ENCODE measurements around a stretch of chr17.

GRCh38 chr17:199865-200628 lies 18.6 kb upstream of the DOC2B start:
- RRBS, result no CpG with 5 or more reads among the region's 14 CpGs

- RRBS, result no CpG with 5 or more reads among the region's 8 CpGs
Measured at GRCh38 chr17:216056-216359, 34.6 kb upstream of the DOC2B start.

- RRBS, result no CpG with 5 or more reads among the region's 18 CpGs
Measured at GRCh38 chr17:304323-304907, 48.2 kb downstream of the RPH3AL start.

DNA sequence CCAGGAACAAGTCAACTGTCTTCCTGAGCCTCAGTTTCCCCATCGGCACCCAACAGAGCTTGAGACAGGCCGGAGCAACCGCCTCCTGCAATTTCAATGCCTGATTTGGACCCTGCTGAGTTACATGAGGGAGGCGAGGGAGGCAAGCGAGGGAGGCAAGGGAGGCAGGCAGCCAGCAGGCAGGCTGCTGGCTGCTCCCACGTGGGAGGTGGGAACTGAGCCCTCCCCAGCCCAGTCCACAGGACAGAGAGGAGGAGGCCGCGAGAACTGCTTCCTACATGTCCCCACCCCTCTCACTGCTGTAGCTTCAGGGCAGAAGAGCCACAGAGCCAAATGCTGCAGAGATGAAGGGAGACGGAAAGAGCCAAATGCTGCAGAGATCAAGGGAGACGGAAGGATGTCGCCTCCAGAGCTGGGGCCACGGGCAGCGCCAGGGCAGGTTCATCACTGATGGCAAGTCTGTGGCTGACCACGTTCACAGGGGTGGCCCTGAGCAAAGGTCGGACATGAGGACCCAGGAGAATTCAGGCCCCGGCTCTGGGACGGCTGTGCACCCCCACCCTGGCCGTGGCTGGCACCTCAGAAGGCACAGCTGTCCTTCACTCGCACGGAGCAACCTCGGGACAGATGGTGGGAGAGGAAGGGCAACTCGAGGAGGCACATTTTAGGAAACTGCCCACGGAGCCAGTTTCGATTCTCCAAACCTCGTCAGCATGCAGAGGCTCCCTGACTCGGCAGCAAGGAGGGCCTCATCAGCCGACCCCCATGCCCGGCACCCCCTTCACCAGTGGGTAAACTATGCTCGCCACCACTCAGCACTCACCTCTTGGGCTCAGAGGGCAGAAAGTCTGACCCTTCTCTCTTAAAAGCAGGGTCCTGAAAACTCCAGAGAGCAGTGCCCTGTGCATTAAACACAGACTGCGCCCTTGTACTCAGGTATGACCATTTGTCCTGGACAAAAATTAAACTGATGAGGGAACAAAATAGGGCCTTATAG lies 21.4 kb downstream of the RPH3AL start:
- RRBS, result no CpG with 5 or more reads among the region's 30 CpGs

DNA sequence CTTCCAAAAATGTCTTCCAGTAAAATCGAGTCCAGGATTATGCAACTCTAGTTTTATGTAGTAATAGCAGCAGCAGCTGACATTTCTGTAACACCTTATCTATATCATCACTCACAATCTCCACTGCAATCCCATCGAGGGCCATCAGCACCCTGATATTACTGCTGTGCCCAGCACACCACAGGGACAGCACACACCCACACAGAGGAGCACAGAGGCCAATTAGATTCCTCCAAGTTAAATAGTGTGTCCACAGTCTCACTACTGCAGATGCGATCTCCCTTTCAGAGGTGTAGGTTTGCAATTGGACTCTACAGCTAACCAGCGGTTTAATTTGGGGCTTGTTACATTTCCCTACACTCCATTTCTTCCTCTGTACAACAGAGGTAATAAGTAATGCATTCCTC lies 2.9 kb downstream of the RPH3AL start:
- RRBS, result no CpG with 5 or more reads among the region's 4 CpGs

- RRBS, result no CpG with 5 or more reads among the region's 16 CpGs
Measured at GRCh38 chr17:410836-411516, 851 bp downstream of the C17orf97 start.

GRCh38 chr17:418350-418697 lies 8.2 kb downstream of the C17orf97 start:
- RRBS, result no CpG with 5 or more reads among the region's 7 CpGs

DNA sequence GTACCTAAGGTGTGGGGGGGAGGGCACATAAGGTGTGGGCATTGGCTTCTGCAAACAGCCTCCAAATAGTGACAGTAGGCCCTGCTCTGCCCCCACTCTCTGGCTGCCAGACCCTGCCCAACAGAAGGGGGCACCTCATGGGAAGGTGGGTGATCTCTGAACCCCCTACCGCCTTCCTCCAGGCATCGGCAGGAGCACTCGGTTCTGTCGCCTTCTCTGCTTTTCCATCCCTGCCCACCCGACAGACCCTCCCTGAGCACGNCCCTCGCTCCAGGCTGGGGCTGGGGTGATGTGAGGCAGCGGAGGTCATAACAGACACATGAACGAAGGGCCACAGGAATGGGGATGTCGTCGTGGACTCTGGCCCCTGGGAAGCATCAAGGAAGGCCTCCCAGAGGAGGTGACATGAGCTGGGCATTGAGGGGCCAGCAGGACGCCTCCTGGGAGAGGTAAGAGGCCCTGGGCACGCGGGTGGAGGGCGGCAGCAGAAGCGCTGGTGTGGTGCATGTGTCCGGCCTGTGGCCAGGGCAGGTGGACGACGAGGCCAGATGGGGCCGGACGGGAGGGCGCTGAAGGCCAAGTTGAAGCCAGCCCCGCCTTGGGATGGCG lies 79.1 kb downstream of the C17orf97 start:
- RRBS, result no CpG with 5 or more reads among the region's 24 CpGs

DNA sequence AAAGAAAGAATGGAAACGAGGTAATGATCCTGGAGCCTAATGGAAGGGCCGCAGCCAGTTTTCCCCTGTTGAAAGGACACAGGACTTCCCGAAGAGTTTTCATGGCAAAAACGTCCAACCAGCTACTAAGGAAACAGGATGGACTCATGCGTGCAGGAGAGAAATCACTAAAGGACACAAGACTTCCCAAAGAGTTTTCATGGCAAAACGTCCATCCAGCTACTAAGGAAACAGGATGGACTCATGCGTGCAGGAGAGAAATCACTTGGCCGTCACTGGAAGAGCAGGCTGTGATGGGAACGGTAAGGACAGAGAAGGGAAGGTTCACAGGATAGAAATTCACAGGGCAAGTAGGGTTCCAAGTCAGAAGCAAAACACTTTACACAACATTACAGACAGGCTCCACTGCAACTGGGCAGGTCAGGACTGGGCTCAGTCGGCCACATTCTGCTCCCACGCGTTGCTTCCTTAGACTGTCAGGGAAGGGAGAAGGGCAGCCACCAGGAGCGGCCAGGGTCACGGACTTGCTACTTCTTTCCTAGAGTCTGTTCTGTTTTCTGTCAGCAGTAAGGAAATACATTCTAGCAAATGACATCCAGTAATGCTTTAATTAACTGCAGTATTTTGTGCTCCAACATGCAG lies 102.6 kb downstream of the C17orf97 start:
- RRBS, result no CpG with 5 or more reads among the region's 14 CpGs

DNA sequence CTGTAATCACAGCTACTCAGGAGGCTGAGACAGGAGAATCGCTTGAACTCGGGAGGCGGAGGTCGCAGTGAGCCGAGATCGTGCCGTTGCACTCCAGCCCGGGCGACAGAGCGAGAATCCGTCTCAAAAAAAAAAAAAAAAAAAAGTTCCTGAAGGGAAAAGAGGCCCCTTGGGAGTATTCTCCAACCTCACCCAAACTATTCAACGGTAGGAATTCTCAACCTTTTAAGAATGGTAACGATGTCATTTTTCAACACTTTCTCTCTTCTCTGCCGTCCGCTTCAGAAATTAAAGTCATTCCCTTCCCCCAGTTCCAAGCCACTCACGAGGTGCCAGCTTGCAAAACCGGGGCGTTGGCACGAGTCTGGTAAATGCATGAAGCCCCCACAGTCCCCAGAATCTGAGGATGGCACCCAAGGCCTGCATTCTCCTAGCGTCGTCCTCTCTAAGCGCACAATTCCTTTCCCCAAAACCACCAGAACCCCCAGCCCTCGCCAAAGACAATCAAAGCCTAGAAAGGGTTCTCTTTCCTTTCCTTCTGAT lies 648 bp downstream of the VPS53 start:
- RRBS, result no CpG with 5 or more reads among the region's 23 CpGs

GRCh38 chr17:769717-770421 lies 12.2 kb downstream of the GLOD4 start:
- RRBS, result no CpG with 5 or more reads among the region's 13 CpGs

DNA sequence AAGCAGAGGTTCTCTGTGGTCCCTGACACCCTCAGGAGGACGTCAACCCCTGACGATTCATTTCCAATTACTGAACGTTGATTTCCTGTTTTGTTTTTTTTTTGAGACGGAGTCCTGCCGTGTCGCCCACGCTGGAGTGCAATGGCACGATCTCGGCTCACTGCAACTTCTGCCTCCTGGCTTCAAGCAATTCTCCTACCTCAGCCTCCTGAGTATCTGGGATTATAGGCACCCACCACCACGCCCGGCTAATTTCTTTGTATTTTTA lies 65.8 kb downstream of the MRM3 start:
- RRBS, result no CpG with 5 or more reads among the region's 11 CpGs

DNA sequence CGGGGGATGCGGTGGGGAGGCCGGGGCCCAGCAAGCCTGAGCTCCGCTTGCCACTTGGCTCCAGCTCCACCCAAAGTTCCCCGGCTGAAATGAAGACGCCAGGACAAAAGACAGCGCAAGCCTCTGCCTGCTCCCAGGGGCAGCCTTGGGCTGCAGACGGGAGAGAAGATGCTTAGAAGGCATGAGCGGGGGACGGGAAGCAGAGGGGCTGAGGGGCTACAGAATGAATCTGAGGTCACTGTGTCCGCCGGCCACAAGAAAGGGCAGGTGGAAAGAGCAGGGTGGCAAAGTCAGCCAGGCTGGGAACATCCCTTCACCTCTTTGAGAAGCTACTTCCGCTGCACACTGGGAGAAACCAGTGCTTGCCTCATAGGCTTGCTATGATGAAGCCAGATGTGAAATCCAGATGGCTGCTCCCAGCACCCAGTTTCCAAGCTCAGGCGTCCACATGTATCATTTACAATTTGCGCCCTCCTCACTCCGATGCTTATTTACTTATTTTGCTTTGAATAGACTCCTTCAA lies 69.1 kb downstream of the MRM3 start:
- RRBS, result 98% methylated on average over 1 of the region's 16 CpGs

DNA sequence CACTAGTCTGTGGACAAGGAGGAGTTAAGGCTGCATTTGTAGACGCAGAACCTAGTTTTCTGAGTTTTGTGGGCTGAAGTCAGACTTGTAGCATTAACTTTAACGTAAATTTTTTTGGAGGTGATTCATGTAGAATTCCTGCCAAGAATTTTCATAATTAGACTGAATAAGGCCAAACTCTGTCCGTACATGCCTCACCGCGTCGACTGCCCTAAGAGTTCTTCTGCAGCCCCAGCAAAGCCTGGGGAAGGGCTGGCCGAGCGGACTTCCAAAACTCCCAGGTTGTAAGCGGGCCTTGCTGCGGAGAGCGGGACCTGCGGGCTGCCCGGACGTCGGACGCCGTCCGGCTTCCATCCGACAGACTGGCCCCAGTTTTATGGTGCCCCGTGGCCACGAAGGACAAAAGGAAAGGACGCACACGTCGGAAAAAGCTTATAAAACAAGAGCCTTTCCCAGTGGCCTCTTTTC lies 75.6 kb downstream of the NXN start:
- RRBS, result no CpG with 5 or more reads among the region's 24 CpGs

- RRBS, result no CpG with 5 or more reads among the region's 18 CpGs
Measured at GRCh38 chr17:969707-970369, 9.7 kb downstream of the NXN start.

DNA sequence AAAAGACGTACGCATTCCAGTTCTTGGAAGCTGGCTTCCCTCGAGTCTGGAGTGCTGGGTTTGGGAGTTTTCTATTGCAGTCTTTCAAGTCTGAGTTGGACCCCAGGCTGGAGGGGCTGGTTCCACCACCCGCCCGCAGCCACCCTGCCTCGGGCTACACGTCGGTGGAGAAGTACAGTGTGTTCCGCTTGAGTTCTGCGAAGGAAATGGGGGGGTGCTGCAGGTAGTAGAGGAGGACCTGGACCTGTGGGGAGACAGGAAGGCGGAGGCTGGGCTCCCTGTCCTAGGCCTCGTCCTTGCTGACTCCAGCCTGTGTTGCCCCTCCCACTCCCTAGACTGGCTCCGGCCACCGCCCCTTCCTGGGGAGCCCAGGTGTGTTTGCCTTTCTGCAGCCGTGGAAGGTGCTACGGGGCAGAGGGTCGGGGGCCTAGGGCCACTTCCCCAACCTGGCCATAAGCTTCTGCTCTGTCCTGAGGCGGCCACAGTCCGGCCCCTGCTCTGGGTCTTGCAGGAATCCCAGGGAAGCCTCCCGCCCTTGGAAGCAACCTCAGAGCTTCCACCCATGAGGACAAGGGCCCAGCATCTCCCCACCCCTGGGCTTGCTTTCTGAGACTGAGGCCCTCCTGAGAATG lies 9.1 kb downstream of the TIMM22 start:
- RRBS, result no CpG with 5 or more reads among the region's 20 CpGs

DNA sequence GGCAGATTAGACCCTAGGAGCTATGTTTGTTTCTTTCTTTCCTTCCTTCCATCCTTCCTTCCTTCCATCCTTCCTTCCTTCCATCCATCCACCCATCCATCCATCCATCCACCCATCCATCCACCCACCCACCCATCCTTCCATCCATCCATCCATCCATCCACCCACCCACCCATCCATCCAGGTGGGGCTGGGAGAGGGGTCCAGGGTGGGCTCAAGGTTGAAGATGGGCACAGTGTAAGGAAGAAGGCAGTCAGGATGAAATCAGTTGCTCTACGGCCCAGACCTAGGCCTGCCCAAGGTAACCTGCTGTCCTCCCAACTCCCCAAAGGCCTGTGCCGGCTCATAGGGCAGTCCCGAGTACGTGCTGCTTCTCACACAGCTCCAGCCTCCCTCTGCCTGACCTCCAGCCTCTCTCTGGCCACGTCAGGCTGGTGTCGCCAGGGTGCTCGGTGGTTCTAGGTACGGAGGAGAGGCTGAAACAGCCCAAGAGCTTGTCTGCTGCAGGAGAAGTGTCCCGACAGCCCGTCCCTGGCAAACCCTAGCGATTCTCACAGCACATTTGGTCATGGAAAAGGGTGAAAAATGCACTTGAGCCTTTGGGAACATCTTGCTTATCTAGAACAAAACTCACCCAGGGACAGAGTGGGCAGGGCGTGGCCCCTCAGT lies 40.2 kb downstream of the TIMM22 start:
- RRBS, result no CpG with 5 or more reads among the region's 12 CpGs

DNA sequence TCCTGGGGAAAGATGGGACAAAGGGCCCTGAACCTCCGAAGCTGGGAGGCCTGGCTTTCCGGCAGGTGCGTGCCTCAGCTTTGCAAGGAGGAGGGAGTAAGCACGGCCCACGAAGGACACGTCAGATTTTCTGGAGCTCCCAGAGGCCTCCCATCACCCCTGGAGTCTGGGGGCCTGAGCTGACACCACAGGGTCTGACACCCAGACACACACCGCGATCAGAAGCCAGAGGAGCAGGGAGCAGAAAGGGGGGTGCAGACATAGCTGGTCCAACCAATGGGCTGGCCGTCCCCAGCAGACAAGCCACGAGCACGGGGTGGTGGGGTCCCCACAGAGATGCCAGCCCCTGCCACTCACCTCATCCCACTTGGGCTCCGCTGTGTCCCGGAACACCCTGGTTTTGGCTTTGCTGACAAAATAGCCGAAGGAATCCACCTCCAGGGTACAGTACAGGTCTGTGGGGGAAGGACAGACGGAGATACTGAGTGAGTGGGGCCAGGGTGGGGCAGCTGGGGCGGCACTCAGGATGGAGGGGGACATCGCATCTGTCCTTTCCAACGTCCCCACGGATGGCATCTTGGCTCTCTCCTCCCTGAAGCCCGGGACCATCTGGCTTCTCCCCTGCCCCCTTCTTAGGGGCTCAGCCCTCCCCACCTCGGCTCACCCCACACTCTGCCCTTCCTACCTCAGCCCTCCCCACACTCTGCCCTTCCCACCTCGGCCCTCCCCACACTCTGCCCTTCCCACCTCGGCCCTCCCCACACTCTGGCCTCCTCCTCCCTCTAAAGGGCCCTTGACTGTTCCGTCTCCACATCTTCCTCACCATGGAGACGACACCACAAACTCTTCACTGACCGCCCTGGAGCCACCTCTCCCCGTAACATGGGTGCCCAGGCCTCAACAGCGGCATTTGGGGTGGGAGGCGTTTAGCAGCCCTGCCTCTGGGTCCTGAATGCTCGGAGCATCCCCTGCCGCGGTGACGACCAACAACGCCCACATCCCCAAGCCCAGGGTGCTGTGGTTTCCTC lies 53.6 kb downstream of the TIMM22 start:
- RRBS, result no CpG with 5 or more reads among the region's 34 CpGs

DNA sequence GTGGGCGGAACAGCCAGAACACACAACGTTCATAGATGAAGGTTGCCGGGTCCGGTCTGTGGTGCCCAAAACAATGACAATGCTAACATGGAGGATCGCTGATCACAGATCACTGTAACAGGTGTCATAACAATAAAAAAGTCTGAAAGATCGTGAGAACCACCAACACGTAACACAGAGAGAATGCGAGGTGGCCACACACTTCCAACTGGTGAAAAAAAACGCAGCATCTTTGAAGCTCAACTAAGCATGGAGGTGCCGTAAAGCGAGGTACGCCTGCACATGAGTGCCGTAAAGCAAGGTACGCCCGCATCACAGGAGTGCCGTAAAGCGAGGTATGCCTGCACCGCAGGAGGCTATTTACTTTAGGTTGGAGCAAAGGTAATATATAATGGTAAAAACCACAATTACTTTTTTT lies 42.3 kb downstream of the ABR start:
- RRBS, result no CpG with 5 or more reads among the region's 18 CpGs

GRCh38 chr17:1229426-1230010 lies 40.7 kb upstream of the BHLHA9 start:
- RRBS, result 2% methylated on average over 25 of the region's 79 CpGs